ENCODE measurements around the gene SLC35F6.

DNA sequence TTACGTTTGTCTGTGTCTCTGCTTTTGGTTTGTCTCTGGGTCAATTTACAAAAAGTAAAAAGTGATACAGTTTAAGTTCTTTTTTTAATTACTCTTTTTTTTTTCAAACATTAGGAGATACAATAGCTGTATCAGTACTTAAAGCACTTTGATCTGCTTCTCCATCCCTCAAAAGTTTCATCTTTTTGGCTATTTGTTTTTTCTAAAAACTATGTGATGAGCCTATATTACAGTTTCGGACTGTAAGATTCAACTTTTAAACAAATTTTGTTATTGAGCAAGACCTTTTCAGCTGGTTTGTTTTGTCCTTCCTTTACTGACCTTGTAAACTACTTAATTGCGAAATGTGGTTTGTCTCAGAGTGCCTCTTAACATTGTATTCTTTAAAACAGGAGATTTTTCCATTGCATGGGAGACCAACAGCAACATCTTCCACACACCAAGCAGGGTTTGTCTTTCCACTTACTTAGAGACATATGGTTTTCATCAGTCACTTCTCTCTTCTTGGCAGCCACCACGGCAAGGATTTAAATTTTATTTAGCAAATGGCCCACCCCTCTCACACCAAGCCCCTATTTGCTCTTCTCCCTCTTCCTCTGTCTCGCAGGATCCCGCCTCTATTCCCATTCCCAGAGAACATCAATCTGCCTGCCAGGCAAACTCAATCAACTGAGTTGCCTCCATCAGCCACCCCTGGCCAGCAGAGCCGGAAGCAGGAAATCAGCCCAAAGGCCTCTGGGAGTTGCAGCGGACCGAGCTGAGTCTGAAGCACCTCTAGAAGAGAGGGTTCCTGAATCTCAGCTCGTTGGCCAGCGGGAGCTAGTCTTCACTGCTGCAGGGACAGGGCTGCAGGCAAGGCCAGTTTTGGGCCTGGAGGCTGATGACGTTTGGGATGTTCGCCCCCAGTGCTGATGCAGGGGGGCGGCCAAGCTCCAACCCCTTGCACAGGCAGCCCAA is 11.2 kb upstream of the CIB4 start:
- PRO-cap: no peak
- RAMPAGE, long total RNA, 2 experiments: no peak in any of the 2 experiments

- PRO-cap: bidirectional peak, plus-strand start at chr2:26720497, minus-strand start at chr2:26720372
- RAMPAGE, long total RNA, 2 experiments: no peak in any of the 2 experiments
Measured at GRCh38 chr2:26720220-26720981, 27.9 kb downstream of the KCNK3 start.

GRCh38 chr2:26749717-26750732 is 14.1 kb upstream of the SLC35F6 start:
- PRO-cap: no peak
- RAMPAGE, long total RNA, 2 experiments: no peak in any of the 2 experiments

GRCh38 chr2:26763953-26765069 is at the start of gene SLC35F6:
TSS of gene SLC35F6 (plus strand) at chr2:26764284.
- PRO-cap: bidirectional peak, plus-strand start at chr2:26764288, minus-strand start at chr2:26764195
- RAMPAGE, long total RNA, 2 experiments: start-site peak on the plus strand in 2 of 2 experiments, at chr2:26764252-26764325 at its widest, 658 to 936 reads per replicate

- PRO-cap: no peak
- RAMPAGE, long total RNA, 2 experiments: no peak in any of the 2 experiments
Measured at GRCh38 chr2:26792604-26793379, 6.9 kb downstream of the CENPA start.

DNA sequence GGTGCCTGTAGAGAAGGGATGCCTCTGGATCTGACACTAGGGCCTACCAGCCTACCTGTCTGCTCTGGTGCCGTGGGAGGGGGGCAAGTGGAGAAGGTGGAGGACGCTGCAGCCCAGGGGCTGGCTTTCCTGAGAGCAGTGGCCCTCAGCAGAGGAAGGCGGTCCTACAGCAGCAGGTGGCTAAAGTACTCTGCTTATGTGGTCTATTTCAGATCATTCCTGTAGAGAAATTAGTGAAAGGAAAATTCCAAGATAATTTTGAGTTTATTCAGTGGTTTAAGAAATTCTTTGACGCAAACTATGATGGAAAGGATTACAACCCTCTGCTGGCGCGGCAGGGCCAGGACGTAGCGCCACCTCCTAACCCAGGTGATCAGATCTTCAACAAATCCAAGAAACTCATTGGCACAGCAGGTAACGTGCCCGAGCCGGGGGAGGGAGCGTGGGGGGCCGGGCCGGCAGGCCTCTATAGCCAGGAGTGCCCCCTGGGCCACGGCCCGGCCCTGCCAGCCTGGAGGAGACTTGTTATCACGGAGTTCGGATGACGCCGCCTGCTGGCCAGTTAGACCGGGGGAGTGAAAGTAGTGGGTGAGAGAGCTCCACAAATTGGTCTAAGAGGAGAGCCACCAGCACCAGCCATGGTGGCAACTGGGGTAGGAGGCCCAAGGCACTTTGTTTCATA is 8.7 kb upstream of the TMEM214 start:
- PRO-cap: no peak
- RAMPAGE, long total RNA, 2 experiments: no peak in any of the 2 experiments

DNA sequence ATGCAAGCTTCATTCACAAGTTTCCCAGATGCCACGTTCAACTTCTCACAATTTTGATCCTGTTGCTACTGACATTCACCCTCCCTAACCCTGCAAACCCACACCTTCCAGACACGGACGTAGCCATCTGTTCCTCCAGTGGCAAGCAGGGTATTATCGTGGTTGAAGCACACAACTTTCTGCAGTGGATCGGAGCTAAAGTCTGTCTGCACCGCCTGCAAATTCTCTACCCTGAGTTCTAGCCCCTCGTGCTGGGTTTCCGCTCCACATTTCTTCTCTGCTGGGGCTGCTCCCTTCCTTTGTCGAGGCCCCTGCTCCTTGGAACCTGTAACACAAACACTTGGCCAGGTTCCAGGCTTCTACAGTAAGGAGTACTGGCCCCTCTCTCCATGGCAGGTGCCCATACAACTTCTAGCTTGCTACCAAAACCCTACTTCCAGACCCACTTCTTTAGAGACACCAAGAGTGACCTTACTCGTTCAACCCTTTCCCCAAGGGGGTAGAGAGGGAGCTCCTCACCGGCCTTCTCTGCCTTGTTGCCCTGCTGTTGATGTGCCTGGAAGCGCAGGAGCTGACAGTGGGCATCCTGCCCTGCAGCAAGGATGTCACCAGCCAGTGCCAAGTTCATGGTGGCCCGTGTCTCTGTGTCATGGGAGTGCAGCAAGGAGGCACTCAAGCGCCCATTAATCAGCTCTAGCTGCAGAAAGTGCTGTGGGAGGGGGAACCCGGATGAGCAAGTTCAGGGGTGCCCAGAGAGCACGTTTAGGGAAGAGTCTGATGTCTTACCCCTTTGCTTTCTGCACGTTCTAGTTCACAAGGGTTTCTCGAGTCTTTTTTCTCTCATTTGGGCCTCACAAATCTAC is 1.2 kb downstream of the PREB start:
- PRO-cap: no peak
- RAMPAGE, long total RNA, 2 experiments: no peak in any of the 2 experiments

DNA sequence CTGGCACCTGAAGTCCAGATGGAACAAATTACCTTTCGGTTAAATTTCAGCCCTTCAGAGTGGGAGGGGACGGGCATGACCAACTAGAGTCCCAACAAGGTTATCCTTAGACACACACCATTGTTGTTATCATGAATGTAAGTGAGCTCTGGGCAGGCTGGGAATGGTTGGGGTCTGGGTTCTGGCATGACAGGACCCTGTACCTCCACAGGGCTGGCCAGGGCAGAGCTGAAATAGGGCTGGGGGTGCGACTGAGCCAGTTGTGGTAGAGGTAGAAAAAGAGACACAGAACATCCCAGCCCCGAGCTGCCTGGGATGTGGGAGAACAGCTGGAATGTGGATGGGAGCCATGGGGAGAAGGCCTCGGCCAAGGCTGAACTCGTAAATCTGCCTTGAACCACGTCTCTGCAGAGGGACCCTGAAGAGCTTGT is 5.5 kb downstream of the TCF23 start:
- PRO-cap: no peak
- RAMPAGE, long total RNA, 2 experiments: no peak in any of the 2 experiments

DNA sequence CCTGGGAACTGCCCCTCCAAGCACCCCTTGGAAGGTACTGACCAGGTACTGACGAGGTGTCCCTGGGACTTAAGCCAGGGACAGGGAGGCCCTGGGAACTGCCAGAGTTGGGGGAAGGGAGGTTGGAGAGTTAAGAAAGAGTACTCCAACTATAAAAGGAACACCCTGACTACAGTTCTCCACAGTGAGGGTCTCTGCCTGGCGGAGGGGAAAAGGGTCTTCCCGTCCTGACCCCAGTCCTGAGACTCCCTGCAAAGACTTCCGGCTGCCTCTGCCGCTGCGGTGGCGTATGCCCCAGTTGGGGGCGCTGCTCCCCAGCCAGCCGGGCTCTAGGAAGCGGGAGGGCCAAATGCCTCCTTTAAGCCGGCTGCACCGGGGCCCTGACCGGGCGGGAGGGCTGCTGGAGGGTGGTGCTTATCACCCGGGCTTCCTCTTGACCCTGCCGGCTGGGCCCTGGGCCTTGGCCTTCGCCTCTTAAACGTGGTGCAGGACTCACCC is 12.8 kb downstream of the SLC30A3 start:
- PRO-cap: no peak
- RAMPAGE, long total RNA, 2 experiments: no peak in any of the 2 experiments

DNA sequence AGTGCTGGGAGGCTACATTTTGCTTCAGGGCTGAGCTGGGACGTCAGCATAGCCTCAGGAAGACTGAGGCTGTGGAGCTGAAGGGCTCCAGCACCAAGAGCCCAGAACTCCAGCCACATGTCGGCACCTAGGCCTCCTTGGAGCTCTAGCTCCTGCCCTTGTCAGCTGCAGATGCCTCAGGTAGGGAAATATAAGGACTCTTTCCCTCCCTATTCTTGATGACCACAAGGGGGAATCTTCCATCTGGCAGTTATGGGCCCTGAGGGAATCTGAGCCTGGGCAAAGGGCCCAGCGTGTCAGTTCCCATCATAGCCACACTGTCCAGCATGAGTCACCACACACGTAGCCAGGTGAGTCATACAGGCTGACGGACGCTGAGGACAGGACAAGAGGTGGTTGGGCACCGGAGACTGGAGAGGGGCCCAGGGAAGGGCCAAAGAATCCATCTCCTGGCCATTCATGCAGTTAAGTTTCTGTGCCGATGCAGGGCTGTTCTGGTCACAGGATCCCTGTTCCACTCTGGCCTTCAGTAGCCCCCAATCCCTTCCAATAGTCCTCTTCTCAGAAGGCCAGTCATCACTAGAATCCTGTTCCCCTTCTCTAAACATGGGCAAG is 1.9 kb downstream of the MPV17 start:
- PRO-cap: unidirectional peak, plus-strand start at position 358 of the sequence
- RAMPAGE, long total RNA, 2 experiments: no peak in any of the 2 experiments

DNA sequence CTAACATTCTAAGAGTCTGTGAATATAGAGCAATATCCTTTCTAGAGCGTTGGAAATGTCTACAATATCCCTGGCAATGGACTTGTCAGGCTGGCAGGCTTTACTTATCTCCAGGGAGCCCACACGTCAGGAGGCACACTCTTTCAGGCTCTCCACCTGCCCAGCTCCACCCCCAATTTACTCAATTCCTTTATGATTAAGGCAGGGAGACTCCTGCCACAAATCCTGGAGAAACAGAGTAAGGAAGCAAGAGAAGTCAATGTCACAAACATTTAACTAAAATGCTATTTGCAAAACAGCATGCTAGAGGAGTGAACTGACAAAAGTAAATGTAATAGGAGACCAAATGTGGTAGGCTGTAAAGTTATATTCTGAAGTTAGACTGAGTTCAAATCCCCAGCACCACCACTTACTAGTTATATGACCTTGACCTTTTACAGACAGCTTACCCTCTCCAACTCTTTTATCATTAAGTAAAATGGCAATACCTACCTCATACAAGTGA is 1.1 kb upstream of the MPV17 start:
- PRO-cap: unidirectional peak, minus-strand start at position 78 of the sequence
- RAMPAGE, long total RNA, 2 experiments: no peak in any of the 2 experiments

- PRO-cap: no peak
- RAMPAGE, long total RNA, 2 experiments: no peak in any of the 2 experiments
Measured at GRCh38 chr2:27364146-27365099, 5.7 kb downstream of the EIF2B4 start.

DNA sequence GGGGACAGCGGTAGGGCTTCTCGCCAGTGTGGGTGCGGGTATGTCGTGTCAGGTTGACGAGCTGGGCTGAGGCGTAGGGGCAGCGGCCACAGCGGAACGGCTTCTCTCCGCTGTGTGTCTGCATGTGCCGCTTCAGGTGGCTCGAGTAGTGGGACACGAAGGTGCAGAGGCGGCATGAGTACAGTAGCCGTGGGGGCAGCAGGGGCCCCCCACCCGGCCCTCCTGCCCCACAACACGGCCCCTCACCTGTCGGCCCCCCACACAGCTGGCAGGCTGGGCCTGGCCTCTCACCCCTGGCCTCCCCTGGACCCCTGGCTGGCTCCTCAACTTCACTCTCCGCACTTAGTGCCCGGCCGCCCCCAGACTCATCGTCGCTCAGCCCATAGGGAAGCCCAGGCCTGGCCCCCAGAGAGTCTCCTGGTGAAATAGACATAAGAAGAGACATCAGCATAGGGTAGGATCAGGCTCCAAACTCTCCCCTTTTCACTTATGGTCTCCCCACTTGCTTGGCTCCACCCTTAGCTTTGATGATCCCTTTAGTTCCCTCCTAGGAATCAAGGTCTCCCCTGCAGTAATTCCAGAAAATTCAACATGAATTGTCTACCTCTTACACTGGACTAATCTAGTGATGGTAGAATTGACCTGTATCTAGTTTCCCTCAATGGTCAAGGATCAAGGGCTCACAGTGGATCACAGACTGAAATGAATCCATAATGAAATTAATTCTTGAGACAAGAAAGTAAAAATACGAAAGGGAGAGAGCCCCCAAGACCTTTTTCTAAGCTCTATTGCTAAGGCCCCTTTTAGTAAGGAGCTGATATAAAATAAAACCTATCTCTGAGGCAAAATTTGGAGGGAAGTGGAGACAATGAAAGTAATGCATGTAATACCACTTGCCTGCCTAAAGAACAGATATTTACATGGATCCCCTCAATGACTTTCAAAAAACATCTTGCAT is 1.6 kb downstream of the ZNF513 start:
- PRO-cap: no peak
- RAMPAGE, long total RNA, 2 experiments: no peak in any of the 2 experiments

- PRO-cap: no peak
- RAMPAGE, long total RNA, 2 experiments: no peak in any of the 2 experiments
Measured at GRCh38 chr2:27385943-27386451, 5.5 kb upstream of the ZNF513 start.

DNA sequence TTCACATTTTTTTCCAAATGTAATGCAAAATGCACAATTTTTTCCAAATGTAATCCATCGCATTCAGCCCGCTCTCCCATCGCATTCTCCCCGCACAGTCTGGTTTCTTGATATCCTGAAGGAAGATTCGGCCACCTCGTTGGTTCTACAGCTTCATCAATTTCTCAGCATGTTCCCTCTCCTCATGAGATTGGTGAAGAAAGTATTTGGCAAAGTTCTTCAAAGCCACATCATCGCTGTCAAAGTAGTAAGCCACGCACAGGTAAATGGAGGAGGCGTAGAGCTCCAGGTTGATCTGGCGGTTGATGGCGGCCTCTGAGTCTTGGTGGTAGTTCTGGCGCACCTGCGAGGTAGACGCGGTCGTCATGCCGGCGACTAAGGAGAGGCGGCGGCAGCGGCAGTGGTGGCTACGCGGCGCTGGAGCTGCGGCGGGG is 12.5 kb upstream of the ZNF513 start:
- PRO-cap: no peak
- RAMPAGE, long total RNA, 2 experiments: no peak in any of the 2 experiments

- PRO-cap: no peak
- RAMPAGE, long total RNA, 2 experiments: no peak in any of the 2 experiments
Measured at GRCh38 chr2:27627802-27628327, 947 bp downstream of the CCDC121 start.

DNA sequence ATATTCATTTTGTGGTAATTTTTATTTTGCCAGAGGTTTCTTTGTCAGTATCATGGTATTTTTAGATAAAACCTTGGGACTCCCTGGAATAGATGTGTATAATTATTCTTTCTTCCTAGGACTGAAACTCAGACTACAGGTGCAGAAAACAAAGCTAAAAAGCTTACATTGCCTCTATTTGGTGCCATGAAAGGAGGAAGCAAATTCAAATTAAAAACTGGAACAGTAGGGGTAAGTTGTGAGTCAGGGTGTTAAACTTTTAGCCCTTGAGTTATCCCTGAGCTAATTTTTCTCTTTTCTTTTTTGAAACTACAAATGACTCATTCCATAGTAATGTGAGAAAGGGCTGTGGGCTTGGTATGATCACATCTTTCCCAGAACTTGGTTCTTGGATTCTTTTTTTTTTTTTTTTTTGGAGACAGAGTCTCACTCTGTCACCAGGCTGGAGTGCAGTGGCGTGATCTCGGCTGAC is 18.5 kb downstream of the SLC4A1AP start:
- PRO-cap: no peak
- RAMPAGE, long total RNA, 2 experiments: no peak in any of the 2 experiments

GRCh38 chr2:27891438-27892218 is 1.1 kb downstream of the BABAM2 start:
- PRO-cap: no peak
- RAMPAGE, long total RNA, 2 experiments: no peak in any of the 2 experiments

DNA sequence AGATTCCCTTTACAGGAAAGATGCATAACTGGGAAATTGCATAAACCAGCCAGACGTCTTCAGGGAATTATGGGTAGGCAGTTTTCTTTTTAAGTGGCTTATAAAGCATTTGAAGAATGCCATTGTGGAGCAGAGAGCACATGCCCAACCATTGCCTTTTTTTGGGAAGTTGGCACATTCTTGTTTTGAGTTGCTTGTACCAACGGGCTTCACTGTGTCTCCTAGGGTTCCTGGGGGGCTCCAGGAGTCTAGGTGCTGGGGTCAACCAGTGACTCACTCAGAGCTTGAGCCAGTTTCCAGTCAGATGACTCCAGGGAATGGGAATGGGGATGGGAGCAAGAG is 231.6 kb upstream of the FOSL2 start:
- PRO-cap: no peak
- RAMPAGE, long total RNA, 2 experiments: no peak in any of the 2 experiments

- PRO-cap: no peak
- RAMPAGE, long total RNA, 2 experiments: no peak in any of the 2 experiments
Measured at GRCh38 chr2:28165762-28166172, 226.9 kb upstream of the FOSL2 start.

Data from prostate gland (tissue), 2 donors.